Neural cell (in vitro differentiated cells): ENCODE measurements around a stretch of chr2.

- RAMPAGE, long total RNA = no peak
Measured at GRCh38 chr2:223760050-223760469, 77.3 kb downstream of the AP1S3 start.

DNA sequence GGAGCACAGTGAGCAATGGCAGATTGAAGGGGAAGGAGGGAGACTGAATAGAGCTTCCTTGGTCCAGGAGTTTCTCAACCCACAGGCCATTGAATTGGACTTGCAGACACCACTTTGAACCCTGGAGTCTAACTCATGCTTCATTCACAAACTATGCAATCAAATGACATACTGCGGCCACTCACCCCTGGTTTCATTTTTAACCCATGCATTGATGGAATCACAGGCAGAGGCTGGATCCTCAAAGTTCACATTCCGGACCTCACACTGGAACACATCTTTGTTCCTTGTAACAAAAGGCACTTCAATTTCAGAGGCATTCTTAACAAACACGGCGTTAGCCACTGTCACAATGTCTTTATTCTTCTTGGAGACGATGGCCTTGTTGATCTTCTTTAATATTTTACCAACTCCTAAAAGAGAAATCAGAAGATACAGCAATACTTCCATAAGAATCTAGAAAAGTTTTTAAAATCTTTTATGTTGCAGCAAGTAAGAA, 40.7 kb downstream of the MRPL44 start:
- RAMPAGE, long total RNA = no peak

- RAMPAGE, long total RNA = no peak
Measured at GRCh38 chr2:224268293-224268851, 133.5 kb downstream of the FAM124B start.

GRCh38 chr2:224527333-224528731, 57.3 kb downstream of the CUL3 start:
- RAMPAGE, long total RNA = no peak

DNA sequence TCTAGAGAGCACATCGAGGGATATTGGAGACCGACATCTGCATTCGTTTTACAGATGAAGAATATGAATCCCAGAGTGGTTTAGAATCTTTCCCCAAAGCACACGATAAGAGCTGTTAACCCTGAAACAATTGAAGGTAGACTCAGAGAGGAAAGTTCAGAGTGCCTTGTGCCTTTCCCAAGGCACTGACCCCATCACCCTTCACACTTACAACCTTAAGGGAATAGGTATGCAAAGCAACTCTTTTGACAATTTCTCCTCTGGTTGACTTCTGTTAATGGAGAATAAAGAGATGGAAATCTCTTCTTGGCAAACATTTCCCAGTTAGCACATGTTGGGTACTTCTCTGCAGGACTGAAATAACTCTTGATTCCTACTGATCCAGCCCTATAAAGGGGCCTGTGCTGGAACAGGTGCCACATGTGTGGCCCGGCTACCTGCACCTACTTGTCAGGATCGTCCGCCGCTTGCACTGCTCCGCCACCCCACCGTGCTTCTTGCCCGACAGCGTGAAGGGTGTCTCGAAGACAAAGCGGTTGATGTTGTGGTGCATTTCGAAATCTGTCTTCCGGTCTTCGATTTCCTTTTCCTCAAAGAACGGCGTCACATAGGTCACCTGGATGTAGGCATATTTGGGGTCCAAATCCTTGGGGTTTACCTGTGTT, 58.4 kb upstream of the CCDC195 start:
- RAMPAGE, long total RNA = no peak

GRCh38 chr2:224782187-224782508, 66.0 kb upstream of the CCDC195 start:
- RAMPAGE, long total RNA = no peak

GRCh38 chr2:224957574-224957897, 84.7 kb downstream of the DOCK10 start:
- RAMPAGE, long total RNA = no peak

DNA sequence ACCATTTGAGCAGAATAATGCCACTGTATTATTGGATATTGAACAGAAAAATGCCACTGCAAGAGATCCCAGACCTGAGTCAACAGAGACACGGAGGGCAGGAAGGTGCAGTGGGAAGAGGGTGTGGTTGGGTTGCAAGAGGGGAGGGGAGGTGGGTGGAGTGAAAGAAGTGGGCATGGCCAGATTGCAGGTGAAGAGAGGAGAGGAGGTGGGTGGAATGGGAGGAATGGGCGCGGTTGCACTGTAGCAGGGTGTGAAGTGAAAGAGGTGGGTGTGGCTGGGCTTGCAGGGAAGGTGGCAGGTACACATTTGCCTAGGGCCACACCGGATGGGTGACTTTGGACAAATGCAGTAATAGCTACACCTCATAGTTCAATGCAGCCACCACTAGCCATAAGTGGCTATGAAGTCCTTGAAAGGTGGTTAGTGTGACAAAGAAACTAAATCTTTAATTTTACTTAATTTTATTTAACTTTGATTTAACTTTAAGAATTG, 71.0 kb downstream of the DOCK10 start:
- RAMPAGE, long total RNA = no peak

GRCh38 chr2:224997644-224998187, 44.6 kb downstream of the DOCK10 start:
- RAMPAGE, long total RNA = no peak

DNA sequence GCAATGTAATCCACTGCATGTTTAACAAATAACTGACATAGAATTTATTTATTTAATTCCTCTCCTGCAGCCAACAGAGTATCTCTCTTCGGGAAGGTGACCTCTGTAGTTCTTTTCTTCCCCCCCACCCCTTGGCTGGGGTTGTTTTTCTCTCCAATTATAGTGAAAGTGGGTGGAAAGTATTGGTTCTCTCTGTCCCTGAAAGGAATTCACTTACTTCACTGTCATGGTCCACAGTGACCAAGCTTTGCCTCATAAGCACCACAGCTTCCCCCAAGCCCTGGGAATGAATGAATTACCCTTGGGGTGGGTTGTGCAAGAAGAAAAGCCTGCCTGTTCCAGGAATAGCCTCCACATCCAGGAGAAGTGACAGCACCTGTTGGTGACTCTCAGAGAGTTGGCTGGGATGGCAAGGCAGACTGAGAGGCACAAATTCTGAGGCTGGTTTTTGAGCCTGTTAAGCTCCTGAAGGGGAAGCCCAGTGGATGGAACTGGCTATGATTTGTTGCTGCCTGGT, 479.6 kb downstream of the IRS1 start:
- RAMPAGE, long total RNA = no peak

DNA sequence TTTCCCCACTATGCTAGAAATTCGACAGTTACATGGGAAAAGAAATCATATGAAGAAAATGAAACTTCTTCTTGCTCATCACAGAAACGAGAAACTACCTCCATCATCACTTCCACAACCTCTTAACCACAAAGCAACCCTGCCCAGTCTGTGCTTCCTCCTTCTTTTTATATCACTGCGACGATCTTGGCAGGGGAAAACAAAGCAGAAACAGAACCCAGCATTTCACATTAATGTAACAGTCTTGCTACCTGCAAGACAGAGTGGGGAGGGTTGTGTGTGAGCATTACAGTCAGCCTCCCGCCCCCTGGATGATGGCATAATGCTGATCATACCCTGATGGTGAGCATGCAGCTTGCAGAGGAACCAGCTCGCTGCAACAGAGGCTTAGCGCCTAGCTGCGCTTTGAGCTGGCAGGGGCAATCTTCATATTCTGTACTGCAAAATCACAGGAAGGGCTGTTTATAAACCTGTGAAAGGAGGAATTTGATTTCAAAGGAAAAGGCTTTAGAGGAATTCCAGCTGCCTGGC, 376.1 kb downstream of the IRS1 start:
- RAMPAGE, long total RNA = no peak

GRCh38 chr2:226631146-226631556, 168.5 kb downstream of the IRS1 start:
- RAMPAGE, long total RNA = no peak

DNA sequence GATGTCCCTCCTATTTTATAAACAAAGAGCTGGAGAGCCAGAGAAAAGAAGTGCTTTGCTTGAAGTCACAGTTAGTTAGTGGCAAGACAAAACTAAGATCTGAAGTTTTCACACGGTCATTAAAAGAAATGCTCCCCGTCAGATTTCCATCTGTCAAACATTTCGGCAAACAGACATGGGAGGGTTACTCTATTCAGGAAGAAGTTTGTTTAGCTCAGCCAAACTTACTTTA, 74.1 kb downstream of the IRS1 start:
- RAMPAGE, long total RNA = no peak

GRCh38 chr2:226758716-226759311, 40.8 kb downstream of the IRS1 start:
- RAMPAGE, long total RNA = no peak

GRCh38 chr2:226772619-226773249, 26.9 kb downstream of the IRS1 start:
- RAMPAGE, long total RNA = no peak

DNA sequence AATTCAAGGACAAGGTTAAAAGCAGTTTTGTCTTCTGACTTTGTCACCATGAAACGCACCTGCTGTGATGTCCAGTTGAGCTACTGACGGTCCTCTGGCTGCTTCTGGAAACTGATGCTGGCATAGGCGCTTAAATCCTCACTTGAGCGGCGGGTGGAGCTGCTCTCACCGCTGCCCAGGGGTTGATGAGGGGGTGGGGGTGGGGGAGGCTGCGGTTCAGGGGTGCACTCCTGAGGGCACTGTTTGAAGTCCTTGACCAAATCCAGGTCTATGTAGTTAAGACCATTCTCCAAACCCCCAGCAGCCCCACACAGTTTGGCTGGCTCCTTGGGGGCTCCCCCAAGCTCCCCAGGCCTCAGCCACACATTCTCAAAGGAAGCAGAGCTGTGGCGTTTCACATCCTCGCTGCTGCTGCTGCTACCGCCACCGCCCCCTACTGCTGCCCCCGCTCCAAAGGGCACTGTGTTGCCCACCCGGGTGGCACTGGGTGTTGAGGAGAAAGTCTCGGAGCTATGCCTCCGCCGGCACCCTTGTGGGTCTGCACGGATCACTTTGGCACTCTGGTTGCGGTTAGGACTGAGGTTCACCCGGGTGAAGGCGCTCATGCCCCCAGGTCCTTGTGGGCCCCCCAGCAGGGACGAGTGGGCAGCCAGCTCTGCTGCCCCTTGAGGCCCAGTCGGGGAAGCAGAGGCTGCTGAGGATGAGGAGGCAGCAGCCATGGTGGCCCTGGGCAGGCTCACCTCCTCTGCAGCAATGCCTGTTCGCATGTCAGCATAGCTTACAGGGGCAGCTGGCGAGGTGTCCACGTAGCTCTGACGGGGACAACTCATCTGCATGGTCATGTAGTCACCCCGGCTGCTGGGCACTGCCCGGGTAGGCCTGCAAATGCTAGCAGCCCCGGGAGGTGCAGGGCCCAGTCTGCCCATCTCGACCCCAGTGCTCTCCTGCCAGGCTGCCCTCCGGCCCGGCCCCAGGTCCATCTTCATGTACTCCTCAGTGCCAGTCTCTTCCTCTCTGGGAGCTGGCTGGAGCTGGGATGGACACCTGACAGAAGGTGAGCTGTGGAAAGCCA, 4.4 kb downstream of the IRS1 start:
- RAMPAGE, long total RNA = no peak

DNA sequence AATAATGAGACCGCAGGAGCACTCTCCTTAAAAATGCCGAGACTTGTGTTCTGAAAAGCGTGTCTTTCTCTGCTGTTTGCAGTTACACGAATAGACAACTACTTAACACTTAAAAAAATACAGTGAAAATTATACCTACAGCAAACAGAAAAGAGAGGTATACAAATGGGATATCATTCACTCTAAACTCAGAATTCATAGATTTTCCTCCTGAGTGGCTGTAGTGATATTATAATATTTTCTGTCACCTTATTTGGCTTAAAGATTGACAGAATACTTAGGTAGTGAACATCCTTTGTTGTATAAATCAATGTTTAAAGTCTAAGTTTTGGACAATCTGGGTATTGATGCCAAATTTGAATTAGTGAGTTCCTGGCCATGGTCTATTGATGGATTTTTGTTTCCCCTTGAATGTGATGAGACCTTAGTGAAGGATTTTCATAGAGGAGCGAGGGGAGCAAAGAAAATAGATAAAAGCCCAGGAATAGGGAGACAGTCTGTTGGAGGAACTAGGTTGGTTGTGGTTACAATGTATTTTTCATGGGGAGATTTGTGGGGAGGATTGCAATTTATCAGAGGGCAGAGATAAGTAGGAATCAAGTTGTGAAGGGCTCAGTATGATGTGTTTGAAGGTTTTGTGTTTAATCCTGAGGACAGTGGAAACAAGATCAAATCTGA, 108.8 kb downstream of the RHBDD1 start:
- RAMPAGE, long total RNA = no peak

GRCh38 chr2:226984735-226985034, 148.8 kb downstream of the RHBDD1 start:
- RAMPAGE, long total RNA = no peak

DNA sequence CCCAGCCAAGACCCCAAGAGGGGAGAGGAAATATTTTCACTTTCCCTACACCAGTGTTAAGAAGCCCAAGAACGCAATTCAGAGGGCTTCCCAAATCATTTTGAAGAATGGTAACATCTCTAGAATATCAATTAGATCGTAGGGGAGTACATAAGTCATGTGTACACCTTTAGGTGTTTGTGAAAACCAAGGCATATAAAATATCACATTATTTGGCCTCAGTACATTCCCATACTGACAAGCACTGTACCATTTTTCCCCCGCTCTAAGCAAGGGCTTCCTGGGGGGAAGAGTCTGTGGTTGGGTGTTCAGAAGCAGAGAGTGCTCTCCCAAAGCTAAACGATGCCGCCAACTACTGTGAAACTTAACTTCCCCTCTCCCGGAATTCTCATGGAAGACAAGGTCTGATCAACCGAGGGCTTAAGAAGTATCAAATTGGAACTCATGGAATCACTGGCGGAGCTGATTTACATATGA, 535 bp upstream of the MFF start:
- RAMPAGE, long total RNA = no peak

DNA sequence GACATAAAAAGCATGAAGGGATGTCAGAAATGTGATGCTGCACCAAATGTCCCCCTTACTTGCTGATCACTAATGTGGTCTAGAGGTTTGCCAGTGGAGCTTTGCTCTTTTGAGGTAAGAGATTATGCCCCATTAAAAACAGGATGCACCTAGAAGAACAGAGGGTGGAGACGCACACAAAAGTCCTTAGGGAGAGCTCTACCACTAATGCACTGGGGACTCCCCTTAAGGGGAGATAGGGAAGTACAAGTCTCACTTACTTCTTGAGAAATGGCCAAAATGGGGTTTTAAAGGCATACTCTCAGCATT, 16.8 kb upstream of the SCYGR1 start:
- RAMPAGE, long total RNA = no peak